Tibial artery (tissue), 1 donor: Measurements from ENCODE around the genes PLPP7 and RAPGEF1.

- PRO-cap, result no peak
Measured at GRCh38 chr9:131102419-131103099, 6.2 kb downstream of the AIF1L start.

DNA sequence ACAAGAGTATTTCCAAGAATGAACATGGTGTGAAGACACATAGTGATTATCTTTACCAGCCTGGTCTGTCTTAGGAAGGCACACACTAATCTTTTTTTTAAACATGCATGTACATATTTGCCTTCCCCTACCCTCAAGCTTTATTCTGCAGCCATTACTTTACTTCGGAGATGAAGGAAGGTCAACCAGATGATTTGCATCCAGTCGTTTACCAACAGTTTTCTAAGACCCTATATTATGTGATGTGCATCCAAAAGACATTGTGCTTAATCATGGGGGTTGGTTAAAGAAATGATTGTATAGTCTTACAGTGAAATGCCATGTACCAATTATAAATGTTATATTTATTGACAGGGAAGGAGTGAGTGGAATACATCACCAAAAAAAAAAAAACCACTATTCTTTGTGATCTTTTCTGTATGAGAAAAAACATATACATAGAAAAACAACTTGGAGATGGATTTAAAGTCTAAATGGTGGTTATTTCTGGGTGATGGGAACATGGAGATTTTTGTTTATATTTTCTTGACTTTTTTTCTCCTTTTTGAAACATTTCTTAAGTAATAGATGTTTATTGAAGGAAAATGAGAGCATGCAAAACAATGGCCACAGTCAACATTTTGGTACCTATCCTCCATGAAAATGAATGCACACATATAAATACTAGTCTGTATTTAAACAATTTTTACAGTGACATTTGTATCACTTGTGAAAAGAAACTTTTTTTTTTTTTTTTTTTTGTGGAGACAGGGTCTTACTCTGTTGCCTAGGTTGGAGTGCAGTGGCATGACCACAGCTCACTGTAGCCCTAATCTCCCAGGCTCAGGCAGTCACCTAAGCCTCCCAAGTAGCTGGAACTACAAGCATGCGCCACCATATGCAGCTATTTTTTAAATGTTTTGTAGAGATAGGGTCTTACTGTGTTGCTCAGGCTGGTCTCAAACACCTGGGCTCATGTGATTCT, 15.7 kb downstream of the NUP214 start:
- PRO-cap, result no peak

GRCh38 chr9:131162159-131163360, 37.2 kb downstream of the NUP214 start:
- PRO-cap, result no peak

DNA sequence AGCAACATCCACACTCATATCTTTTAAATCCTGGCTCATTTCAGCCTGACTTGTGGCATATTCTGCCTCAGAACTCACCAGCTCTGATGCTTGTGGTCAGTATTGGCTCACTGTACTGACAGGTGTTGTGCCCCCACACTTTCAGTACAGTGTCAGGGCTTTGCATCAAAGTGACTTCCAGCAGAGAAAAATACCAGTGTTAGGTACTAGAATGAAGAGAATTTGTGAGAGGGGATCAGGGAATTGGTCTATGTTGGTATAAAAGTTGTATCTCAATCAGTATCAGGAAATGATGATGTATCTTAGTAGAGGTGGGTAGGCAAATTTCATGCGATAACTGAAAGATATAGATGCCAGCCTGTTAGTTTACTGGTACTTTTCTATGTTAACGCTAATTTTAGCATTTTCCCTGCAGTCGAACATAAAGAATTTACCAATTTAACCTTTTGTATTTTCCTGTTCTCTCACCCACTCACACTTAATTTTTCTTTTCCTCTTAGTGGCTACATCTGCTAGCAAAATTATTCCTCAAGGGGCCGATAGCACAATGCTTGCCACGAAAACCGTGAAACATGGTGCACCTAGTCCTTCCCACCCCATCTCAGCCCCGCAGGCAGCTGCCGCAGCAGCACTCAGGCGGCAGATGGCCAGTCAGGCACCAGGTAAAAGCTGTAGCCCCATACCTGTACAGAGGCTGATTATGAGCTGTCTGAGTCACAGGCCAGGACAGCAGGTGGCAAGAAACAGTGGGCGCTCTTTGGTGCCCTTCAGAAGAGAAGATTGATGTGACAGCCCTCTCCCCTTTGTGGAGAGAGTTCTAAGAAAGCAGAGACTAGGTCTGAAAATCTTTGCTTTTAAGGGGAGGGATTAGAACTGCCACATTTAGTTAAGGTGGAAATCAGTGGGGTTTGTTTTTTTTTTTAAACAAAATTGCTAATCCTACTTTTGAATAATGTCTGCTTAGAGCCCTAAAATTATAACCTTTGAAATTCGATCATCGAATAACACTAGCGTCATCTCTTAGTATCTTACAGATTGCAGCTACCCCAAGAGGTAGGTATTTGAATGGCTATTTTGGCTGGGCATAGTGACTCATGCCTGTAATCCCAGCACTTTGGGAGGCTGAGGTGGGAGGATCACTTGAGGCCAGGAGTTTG, 50.0 kb downstream of the NUP214 start:
- PRO-cap, result no peak

DNA sequence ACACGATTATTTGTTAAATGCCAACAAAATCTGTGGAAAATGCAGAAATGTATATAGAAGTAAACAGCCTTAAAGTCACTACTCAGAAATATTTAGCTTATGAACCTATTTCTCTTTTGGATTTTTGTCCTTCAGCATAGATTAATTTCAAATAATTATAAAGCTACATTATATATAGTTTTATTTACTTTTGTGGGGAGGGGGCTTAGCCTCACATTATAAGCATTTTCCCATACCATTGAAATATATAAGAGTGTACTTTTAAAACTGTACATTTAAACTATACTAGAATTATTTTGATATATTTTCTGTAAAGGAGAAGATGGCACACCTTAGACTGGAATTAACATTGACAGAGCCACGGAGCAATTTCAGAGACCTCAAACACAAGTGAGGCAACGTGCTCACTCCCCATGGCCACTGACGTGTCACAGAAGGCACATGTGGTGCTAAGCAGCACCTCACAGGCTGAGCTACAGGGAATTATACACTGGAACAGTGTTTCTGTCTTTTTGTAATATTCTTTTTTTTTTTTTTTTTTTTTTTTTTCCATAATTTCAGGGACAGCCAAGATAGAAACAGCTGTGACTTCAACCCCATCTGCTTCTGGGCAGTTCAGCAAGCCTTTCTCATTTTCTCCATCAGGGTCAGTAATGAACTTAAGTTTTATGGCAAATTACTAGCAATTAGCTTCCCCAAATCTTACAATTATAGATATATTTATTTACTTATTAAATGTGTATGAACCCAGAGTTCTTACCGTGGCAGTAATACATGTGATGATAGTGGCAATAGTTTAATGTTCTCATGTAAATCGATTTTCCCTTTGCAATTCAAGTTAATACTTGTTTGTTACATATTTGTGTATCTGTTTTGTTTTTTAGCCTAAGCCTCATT, 66.5 kb downstream of the NUP214 start:
- PRO-cap, result no peak

DNA sequence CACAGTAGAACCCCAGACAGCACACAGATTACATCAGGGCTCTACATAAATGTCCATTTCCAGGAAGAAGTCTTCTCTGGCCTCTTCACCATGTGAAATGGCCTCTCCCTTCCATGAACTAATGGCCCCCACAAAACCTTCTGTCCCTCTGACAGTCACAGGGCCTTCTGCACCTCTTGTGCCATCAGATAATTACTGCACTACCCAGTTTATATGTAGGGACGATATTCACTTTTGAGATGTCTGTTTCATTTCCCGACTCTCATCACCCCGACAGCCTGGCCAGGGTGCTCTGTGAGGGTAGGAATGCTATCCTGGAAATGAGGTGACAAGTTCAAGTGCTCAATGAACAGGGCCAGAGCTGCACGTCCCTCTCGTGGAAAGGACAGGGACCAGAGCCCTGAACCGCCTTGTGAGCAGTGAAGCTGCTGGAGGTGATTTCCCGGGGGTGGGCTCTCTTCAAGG, 2.9 kb upstream of the FAM78A start:
- PRO-cap, result no peak

DNA sequence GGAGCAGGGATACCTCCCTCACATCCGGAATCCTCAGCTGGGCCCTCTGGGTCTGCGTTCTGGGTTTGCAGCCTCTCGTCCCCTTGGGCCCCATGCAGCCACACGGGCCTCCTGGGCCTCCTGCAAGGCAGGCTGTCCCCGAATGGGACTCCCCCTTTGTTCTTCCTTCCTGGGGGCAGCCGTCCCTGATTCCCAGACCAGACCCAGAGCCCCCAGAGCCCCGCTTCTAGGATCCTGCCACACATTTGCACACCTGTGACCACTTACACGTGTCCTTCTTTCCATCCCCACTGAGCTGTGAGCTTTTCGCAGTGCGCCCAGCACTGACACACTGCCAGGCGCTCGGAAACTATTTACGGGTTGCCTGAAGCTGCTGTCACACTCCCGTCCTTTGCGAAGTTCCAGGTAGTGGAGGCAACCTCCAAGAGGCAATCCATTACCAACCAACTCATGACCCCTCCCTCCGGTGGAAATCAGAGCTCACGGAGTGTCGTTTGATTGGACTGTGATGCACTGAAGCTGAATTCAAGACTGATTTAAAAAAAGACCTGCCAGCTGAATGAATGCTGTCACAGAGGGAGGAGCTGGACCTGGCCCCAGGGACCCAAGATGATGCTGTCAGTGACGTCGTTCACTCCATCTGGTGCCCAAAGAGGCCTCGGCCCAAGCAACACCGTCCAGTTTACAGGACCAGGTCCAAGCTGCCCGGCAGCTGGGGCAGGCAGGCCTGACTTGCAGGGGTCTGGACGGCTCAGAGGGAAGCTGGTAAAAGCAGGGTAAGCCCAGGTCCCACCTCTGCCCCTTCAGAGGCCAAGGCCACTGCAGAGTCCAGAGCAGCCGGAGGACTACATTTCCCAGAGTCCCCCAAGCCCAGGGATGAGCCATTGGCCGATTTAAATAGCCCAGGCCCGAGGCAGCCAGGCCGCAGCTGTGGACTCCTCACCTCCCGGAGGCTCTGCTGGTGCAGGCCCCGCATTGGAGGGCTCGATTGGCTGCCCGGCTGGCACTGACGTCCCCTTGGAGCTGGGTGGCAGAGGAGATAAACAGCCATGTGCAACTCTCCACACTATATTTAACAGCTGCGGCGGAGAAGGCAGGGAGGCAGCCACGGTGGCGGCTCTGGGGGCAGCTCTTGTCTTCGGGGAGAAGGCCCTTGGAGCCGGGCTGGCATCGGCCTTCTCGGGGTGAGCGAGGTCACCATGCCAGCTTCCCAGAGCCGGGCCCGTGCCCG, at the start of gene PLPP7:
TSS of gene PLPP7 (plus strand) at position 925 of the 1,231 bp plus-strand sequence.
- PRO-cap, result bidirectional peak, plus-strand start at position 680 of the sequence, minus-strand start at position 533 of the sequence

GRCh38 chr9:131446885-131447527, 53.1 kb downstream of the PRRC2B start:
- PRO-cap, result no peak

DNA sequence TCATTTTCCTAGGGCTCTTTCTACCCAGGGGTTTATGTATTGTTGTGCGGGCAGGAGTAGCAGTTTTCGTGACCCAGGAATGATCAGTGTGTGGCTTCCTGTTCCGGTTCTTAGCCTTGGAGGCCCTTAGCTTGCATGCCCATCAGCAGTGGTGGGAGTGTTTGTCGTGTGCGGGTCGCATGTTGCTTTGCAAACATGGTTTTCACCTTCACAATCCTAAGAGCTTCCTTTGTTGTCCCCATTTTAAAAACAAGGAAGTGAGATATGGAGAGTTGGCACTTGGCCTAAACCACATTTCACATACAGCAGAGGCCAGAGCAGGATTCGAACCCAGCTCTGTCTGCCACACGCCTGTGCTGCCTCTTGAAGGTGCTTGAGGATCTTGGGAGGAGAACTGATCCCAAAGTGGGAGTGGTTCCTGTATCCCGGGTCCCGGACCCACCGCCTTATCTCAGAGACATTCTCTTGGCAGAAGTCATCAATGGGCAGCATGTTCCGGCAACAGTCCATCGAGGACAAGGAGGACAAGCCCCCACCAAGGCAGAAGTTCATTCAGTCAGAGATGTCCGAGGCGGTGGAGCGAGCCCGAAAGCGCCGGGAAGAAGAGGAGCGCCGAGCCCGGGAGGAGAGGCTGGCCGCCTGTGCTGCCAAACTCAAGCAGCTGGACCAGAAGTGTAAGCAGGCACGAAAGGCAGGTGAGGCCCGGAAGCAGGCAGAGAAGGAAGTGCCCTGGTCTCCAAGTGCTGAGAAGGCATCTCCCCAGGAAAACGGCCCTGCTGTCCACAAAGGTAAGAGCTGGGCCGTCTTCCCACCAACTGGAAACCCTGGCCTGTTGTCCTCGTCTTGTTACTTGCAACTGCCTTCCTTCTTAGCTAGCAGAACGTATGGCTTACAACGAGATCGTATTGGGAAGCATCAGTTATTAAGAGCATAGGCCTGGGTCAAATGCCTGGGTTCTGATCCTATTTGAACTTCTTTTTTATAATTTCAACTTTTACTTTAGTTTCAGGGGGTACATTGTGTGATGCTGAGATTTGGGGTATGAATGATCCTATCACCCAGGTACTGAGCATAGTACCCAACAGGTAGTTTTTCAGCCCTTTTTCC, 38.1 kb upstream of the POMT1 start:
- PRO-cap, result no peak

GRCh38 chr9:131478870-131479949, 23.5 kb upstream of the POMT1 start:
- PRO-cap, result no peak

- PRO-cap, result no peak
Measured at GRCh38 chr9:131593484-131594095, 48.3 kb downstream of the PRRT1B start.

DNA sequence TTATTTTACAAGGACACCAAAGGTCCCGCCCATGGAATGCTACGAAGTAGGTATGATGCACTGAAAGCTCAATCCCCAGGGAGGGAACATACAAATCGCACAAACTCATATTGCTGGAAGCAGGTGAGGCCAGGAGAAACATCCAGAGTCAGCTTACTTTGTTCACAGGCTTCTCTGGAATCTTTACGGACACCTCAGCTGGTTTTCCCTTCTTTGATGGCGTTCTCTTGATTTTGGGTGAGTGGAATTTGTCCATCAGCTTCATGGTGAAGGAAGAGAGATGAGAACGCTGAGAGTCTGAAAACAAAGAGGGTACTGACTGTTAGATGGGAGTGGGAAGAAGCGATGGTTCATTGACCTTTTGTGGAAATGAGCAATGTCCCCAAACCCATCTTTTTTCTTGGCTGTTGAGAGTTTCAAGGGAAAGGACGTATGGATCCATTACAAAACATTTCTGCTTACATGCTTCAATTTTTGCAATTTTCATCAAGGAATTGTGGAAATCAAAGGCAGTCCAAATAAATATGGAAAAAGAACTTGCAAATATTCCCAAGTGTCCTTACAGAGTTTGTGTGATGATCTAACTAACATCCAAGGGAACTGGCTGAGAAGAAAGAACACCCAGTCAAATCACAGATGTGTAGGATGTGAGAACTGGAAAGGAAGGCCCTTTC, 89.1 kb downstream of the RAPGEF1 start:
- PRO-cap, result no peak

GRCh38 chr9:131658180-131659366, 81.3 kb downstream of the RAPGEF1 start:
- PRO-cap, result no peak

- PRO-cap, result no peak
Measured at GRCh38 chr9:131681466-131682232, 58.2 kb downstream of the RAPGEF1 start.

DNA sequence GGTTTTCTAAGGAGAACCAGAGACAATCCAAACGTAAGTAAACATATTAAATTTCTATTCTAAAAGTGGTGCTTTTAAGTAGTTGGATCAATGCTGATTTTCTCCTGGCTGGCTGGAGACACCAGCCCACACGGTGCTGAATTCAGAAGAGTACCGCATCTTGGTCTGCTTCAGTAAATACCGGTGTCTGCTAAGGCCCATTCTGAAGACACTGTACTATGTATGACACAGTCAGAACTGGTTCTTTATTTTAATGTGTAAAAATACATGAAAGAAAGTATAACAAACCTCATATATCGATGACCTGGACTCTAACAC, 32.9 kb downstream of the RAPGEF1 start:
- PRO-cap, result no peak

- PRO-cap, result no peak
Measured at GRCh38 chr9:131728427-131728946, 11.4 kb downstream of the RAPGEF1 start.

DNA sequence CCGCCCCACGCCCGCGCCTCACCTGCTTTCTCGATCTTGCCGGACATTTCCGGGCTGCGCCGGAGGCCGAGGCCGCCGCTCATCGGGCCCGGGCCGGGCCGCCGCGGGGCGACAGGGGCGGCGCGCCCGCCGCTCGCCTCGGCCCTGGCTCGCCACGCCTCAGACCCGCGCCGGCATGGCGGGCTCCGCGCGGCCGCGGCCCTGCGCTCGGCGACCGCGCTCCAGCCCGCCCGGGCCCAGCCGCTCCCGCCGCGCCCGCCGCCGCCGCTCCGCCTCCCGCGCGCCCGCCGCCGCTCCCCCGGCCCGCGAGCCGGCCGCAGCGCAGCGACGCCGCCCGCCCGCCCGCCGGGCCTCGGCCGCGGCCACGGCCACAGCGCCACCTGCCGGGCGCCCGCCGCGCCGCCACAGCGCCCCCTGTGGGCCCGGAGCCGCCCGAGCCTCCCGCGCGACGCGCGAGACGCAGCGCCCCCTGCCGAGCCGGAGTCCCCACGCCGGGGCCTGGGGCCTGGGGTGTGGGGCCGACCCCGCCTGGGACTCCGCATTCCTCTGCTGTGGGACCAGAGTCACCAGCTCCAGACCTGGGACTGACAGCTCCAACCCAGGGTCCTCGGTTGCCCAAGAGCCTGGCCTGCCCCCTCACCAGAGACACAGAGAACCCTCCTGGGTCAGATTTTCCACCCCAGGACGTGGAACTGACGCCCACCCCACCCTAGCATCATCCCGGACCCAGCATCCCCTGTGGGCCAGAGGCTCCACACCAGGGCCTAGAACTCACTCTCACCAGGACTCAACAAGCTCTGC, at the start of gene RAPGEF1:
TSS of gene RAPGEF1 (minus strand) at position 329 of the 801 bp plus-strand sequence.
- PRO-cap, result bidirectional peak, plus-strand start at position 85 of the sequence, minus-strand start at position 38 of the sequence; unidirectional peak, minus-strand start at position 354 of the sequence

DNA sequence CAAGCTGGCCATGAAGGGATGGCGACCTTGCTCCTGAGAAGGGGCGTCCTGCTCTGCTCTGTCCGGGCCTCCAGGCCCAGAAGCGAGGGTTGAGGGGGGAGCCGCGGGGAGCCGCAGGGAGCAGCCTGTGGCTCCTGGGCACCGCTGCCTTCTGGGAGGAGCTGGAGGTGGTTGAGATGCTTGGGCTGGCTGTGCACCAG, 84.3 kb upstream of the RAPGEF1 start:
- PRO-cap, result no peak

GRCh38 chr9:132161001-132161861, 627 bp upstream of the NTNG2 start:
- PRO-cap, result no peak

DNA sequence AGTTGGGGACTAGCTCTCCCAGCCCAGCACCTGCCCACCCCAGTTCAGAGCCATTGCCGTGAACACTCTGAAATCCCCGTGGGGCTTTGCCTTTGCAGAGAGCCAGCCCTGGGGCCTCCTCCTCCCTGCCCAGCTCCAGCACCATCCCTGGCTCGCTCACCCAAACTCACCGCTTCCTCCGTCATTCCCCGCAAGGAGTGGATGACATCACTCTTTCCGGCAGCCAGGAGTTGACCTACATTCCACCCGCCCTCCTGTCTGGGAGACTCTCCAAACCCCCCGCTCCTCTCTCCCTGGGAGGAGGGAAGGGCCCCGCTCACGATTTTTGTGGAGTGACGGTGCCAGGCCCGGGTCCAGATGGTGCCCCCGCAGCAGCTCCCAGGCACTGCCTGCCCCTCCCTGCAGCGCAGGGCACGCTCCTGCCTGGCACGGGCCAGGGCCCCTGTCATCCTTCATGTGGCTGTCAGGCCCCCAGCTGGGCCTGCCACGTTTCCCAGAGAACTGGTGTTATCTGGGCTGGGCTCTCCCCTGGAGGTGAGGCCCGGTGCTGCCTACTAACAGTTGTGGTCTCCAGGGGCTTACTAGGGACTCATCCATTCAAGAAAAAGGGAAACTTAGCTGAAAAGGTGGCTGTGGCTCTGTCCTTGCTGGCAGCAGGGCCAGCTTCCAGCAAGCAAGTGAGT, 52.2 kb downstream of the NTNG2 start:
- PRO-cap, result no peak